ENCODE measurements around a stretch of chr20.

DNA sequence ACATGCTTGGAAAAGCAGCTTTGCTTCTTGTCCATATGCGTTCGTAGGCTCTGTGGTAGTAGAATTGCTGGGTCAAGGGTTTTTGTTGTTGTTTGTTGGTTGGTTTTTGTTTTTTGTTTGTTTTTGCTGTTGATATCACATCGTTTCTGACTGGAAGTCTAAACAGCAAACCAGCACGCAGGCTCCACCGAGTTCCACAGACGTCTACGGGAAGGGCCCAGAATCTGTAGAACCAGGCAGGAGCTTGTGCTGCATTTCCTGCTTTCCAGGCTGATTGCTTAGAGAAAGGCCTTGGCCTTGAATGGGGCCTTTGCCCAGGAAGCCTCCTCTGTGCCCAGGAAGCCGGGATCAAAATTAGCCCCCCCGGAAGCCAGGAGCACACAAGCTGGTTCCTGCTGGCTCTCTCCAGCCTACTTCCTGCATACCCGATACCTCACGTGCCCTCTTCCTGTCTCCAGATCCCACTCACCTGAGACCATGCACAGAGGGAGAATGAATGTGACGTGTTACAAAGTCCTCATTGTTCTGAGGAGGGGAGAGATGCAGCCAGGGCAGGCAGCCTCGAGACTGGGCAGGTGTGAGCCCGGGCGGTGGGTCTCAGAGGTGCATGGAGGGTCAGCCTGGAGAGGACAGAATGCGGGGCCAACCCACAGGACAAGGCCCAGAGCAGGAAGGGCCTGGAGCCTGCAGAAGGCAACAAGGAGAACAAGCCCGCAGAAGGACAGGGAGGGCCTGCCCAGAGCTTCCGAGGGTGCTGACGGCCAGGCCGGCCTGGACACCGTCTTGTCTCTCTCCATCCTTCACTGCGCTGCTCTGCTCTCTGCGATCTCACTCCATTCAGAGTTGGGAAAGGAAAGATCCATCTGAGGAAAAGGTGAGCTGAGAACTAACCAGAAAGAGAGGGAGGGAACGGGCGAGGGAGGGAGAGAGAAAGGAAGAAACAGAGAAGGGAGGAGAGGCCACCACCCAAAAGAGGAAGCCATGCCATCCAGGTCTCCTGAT, 34.9 kb upstream of the DLGAP4 start:
- PRO-cap, 7 experiments, result no peak in any of the 7 experiments

GRCh38 chr20:36513579-36514160, 27.6 kb upstream of the MYL9 start:
- PRO-cap, 7 experiments, result no peak in any of the 7 experiments

GRCh38 chr20:36526258-36527164, 14.8 kb upstream of the MYL9 start:
- PRO-cap, 7 experiments, result no peak in any of the 7 experiments

- PRO-cap, 7 experiments, result no peak in any of the 7 experiments
These were observed 3.0 kb downstream of the MYL9 start for GRCh38 chr20:36544035-36545099.

DNA sequence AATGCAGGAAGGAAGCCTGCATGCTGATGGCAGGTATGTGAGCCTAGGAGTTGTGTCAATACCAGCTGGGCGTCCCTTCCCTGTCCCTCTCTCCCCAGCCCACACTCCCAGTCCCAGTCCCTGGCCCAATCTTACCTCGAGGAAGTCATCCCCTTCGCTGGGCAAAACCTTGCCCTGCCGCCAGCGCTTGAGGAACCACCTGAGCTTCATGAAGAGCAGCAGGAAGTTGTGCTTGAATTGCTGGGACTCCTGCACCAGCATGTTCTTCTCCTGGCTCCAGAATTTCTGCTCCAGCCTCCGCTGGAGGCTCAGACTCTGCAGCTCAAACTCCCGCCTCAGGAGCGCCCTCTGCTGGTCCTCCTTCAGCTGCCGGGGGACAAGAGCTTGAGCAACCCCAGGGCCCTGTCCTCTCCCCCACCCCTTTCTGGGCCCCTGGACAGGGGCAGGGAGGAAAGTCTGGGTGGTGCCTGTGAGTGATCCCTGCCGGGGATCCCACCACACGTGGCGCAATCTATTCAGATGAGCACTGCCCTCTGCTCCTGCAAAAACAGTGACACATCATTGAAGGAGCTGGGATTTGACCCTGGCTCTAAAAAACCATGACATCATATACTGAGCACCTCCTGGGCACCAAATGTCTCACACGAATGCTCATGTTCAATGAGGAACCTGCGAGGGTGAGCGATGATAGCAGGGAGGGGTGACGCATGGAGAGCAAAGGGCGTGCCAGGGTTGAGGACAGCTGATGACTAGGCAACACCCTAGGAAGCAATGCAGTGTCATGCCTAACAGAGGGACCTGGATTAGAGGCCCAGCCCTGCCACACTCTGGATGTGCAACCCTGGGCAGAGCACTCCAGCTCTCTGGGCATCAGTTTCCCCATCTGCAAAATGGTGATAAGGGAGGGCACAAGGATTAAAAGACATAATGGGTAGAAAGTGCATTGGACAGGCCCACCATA, 35.1 kb upstream of the DSN1 start:
- PRO-cap, 7 experiments, result no peak in any of the 7 experiments

GRCh38 chr20:36861395-36861906, 1.9 kb downstream of the SOGA1 start:
- PRO-cap, 7 experiments, result no peak in any of the 7 experiments

GRCh38 chr20:36908200-36909031, 32.5 kb downstream of the TLDC2 start:
- PRO-cap, 7 experiments, result peak in 1 of 7 experiments; most common minus-strand start chr20:36908499 (in 1)

DNA sequence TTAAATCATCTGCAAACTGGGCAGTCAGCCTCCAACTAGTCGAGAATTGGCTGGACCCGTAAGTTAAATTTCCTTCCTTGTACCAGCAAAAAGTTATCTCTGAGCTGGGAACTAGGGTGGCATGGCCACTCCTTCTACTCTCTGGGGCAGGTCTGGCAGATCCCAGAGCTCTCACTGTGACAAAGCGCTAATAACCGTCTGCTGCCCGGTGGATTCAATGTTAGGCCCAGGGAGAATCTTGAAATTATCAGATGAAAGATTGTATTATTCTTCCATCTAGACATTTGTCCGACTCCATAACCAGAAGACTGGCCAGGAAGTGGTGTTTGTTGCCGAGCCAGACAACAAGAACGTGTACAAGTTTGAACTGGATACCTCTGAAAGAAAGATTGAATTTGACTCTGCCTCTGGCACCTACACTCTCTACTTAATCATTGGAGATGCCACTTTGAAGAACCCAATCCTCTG, 33.3 kb downstream of the GHRH start:
- PRO-cap, 7 experiments, result no peak in any of the 7 experiments

DNA sequence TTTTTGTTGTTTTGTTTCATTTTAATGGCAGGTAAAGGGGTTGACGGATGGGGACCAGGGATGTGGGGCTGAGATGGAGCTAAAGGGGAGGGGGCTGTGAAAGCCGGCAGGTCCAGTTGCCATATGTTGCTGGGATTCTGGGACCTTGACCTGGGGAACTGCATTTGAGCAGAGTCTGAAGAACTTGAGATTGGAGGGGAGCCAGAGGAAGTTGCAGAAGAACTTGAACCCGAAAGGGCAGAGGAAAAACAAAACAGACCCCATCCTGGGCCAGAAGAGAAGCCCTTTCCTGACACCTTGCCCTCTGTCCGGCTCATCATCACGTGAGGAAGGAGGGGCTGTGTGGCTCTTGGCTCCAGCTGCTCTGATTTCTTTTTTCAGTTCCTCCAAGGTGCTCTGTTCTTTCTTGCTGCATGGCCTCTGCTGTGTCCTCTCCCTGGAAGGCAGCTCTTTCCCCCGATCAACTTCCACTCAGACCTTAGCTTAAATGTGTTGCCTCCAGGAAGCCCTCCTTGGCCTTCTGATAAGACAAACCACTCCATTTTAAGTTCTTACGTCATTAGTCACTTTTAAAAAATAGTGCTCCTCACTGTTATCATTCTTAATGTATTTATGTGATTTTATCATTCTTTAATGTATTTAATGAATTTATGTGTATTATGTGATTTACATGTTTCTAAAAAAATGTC, 12.4 kb upstream of the MANBAL start:
- PRO-cap, 7 experiments, result no peak in any of the 7 experiments

DNA sequence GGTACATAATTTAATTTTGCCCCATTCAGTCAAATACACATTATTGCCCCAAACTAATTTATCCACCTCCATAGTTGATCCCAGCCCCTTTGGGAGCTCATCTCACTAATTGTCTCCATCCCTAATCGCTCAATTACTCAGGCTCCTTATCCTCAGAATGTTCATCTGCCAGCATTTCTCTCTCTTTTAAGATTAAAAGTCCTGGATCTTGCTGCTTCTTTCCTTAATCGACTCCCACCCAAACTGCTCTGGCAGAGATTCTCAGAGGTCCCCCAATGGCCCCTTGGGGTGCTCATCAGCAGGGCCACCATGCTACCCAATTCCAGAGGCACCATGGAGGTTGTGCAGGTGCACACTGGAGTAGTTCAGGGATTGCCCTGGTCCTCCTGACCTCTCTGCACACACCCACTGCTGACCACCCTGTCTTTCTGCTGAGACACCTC, 18.3 kb upstream of the NNAT start:
- PRO-cap, 7 experiments, result no peak in any of the 7 experiments

DNA sequence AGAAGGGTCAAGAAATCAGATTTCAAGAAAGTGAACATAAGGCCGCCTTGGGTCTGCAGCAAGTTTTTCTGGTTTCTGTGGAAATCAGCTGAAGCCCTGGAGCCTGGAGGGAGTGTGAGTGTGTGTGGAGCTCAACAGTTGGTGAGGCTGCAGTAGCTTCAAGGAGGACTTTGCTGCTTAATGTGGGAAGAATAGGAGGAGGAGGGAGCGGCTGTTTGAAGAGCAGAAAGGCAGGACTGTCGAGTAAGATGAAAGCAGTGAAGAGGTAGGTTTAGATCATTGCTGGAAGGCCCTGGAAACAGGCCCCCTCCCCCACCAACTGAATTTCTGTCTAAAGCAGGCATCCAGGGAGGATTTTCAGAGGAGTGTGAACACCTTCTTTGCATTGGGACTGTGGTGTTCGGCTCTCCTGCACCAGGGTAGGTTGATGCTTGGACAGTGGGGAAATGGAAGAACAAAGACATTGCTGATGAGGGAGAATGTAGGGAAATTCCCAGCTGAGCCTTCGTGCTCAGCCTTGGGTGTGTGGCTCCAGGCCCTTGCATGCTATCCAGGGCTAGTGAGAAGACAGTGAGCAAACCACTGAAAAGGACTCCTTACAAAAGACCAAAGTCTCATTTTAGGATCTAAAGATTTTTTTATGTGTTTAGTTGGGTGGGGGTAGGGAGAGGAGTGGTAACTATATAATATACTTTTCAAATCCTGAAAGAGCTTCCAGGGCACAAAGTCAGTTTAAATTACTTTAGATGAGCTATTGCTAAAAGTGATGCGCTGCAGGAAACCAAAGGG, 79.4 kb upstream of the VSTM2L start:
- PRO-cap, 7 experiments, result no peak in any of the 7 experiments

DNA sequence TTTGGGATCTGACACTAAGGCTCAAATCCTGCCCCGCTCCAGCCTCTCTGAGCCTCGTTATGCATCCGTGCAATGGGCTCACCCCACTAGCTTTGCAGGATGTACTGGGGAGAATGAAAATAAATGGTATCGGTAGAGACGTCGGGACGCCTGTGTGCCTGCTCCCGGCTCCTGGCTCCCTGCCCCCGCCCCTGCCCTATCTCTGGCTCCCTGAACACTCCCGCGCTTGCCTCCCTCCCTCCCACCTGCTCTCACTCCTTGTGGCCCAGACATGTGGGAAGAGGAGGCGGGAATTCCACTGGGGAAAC, 13.1 kb downstream of the VSTM2L start:
- PRO-cap, 7 experiments, result no peak in any of the 7 experiments

DNA sequence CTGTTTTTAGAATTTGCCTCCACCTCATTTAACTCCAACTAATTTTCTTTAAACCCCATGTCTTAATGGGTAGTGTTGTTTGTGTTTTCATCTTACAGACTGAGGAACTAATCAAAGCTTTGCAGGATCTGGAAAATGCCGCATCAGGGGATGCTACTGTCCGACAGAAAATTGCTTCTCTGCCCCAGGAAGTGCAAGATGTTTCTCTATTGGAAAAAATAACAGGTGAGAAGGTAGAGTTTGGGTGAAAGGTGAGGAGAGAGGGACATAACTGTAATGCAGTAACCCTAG, 25.7 kb downstream of the RPRD1B start:
- PRO-cap, 7 experiments, result no peak in any of the 7 experiments

GRCh38 chr20:38074904-38075646, 41.5 kb downstream of the RPRD1B start:
- PRO-cap, 7 experiments, result no peak in any of the 7 experiments

DNA sequence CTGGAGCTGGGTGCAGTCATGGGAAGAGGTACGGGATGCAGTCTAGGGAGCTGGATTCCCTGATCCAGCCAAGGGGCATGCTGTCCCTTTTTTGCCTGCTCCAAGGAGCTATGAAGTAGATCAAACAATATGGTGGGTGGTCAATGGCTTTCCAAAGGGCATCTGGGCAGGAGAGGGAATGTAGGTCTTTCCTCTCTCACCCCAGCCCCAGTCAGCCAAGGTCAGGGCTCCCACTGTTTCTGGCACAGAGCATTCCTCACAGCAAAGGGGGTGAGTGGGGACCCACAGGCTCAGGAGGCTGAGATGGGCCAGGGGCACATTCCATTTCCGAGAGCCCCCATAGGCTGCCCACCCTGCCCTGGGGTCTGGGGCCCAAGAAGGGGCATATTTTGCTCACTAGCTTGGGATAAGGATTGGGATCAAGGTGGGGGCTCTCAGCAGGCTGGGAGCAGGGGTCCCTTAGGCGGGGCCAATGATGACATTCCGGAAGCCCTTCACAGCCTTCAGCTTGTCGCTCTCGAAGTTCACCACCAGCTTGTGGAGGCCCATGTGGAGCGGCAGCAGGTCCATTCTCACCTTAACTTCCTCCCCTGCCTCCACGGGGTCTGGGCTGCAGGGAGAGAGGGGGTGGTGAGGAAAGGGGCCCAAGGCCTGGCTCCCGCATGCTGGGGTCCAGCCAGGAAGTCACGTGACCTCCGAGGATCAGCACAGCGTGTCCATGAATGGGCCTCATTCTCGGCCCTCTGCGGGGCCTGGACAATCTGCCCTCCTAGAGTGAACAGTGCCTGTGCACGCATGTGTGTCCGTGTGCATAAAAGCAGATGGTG, 35.1 kb downstream of the TGM2 start:
- PRO-cap, 7 experiments, result no peak in any of the 7 experiments

- PRO-cap, 7 experiments, result no peak in any of the 7 experiments
These were observed 6.3 kb downstream of the TGM2 start for GRCh38 chr20:38158592-38159386.

DNA sequence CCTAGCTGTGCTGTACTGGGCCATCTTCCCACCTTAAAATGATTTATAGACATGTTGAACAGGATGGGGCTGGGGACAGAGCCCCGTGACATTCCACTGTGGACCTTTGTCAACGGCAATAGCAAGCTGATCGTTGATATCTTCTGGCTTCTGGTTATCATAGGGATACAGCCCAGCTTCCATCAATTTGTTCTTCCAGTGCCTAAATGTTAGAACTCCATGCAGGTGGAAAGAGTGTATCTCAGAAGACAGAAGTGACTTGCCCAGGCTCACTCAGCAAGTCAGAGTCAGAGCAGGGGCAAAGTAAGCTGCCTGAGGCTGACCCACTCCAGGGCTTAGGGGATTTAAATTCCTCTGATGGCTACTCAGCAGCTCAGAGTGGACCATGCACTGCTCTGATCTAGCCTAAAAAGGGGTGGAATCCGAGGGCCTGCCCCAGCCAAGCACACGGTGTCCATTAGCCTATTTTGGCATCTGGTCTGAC, 25.6 kb upstream of the TGM2 start:
- PRO-cap, 7 experiments, result no peak in any of the 7 experiments

DNA sequence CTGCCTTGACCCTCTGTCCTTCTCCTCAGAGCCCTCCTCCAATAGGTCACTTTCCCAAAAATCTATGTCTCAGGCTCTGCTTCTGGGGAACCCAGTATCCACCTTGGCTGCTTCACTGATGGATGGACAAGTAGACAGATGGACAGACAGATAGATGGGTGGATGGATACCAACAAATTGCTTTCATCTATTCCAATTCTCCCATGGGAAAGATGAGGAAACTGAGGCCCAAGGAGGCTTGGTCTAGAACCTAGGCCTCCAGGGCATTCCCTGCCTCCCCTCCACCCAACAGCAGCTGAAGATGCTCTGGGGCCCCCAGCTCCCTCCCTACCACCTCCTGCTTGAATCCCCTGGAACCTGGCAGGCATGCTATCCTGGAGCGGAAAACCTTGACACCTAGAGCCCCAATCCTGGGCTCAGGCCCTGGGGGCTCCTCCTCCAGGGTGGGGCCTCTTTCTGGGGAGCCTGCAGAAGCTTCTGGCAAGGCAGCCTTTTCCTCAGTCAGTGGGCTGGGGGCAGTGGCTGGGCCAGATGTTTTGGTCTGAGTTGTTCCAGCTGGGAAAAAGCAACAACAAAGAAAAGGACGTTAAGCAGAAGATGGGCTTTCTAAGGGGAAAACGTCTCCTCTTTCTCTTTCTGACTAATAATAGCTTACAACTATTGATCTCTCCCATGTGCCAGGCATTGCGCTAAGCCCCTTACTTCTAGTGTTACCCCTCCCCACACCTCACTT, 21.2 kb downstream of the KIAA1755 start:
- PRO-cap, 7 experiments, result no peak in any of the 7 experiments

GRCh38 chr20:38291339-38291633, 12.7 kb upstream of the BPI start:
- PRO-cap, 7 experiments, result no peak in any of the 7 experiments

- PRO-cap, 7 experiments, result no peak in any of the 7 experiments
These were observed 5.2 kb upstream of the BPI start for GRCh38 chr20:38298602-38299406.

Data from T-cell (primary cell).